HTERT-HM (cell line): ENCODE results near the gene MCM3AP.

- RRBS = 74% methylated on average over 5 of the region's 20 CpGs
Observed at GRCh38 chr21:45988830-45989413, 7.4 kb downstream of the COL6A1 start.

DNA sequence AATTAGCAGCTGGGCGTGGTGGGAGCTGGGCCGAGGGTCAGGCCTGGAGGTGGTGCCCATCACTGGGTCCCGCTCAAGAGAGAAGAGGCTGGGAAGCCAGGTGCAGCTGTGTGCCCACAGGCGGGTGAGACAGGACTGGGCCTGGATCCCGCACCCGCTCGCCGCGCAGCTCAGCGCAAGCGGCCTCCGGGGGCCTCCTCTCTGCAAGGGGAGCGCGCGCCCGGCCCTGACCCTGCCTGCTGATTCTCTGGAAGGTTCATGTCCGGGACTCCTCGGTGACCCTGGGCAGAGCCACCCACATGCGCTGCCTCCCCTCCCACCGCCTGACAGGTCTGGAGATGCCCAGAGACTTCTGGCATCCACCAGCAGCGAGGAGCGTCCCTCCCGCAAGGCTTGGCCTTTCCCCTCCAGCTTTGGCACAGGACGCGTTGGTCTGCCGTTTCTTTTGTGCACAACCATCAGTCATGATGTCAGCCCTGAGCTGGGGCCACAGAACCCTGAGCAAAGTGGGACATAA, 42.1 kb upstream of the COL6A2 start:
- RRBS = 11% methylated on average over 1 of the region's 26 CpGs

- RRBS = no CpG with 5 or more reads among the region's 22 CpGs
Observed at GRCh38 chr21:46182815-46183358, 1.4 kb downstream of the SPATC1L start.

DNA sequence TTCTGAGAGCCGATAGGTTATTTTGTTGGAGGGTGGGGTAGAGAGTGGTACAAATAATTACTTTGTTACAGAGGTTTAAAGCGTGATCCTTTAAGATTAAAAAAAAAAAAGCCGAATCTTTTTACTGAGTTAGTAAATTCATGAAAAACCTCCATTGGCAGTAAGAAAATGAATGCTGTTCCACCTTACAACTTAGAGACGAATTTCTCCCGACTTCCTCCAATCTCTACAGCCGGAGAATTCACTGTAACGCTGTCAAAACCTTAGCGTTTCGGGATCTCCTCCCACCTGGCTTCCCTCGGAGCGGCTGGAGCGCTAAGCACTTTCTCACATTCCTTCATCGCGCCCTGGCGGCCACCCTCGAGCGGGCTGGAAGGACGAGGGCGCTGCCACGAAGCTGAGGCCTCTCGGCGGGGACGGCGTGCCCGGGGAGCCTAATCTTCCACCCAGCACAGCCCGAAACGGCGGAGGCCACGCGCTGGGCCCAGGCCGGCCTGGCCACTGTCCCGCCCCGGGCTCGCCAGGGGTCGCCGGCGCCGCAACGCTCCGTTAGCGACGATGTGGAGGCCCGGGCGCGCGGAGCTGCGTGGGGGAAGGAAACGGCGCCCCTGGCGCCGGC, at the start of gene MCM3AP:
Gene MCM3AP, minus strand, starts transcription at position 97 of the 619 bp plus-strand sequence.
- RRBS = 2% methylated on average over 16 of the region's 51 CpGs

GRCh38 chr21:46324322-46324583, 297 bp downstream of the PCNT start:
- RRBS = 1% methylated on average over 31 of the region's 40 CpGs

DNA sequence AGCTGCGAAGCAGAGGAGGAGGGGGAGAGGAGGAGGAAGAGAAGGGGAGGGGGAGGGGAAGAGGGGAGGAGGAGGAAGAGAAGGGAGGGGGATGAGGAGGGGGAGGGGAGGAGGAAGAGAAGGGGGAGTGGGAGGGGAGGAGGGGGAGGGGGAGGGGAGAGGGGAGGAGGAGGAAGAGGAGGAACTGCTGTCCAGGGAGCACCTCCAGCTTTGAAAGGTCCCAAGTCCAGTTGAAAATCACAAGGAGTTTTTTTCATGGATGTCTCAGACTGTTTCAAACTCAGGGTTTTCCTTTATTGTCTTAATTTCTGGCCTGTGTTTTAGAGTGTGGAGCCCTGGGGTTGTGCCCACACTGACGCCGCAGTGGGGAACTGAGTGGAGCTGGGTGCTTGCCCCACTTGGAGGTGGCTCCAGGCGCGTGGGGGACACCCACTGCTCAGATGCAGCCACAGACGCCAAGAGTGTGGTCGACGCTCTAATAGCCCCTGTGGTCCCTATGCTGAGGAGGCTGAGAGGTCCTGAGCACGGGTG, 34.9 kb upstream of the DIP2A start:
- RRBS = no CpG with 5 or more reads among the region's 9 CpGs

DNA sequence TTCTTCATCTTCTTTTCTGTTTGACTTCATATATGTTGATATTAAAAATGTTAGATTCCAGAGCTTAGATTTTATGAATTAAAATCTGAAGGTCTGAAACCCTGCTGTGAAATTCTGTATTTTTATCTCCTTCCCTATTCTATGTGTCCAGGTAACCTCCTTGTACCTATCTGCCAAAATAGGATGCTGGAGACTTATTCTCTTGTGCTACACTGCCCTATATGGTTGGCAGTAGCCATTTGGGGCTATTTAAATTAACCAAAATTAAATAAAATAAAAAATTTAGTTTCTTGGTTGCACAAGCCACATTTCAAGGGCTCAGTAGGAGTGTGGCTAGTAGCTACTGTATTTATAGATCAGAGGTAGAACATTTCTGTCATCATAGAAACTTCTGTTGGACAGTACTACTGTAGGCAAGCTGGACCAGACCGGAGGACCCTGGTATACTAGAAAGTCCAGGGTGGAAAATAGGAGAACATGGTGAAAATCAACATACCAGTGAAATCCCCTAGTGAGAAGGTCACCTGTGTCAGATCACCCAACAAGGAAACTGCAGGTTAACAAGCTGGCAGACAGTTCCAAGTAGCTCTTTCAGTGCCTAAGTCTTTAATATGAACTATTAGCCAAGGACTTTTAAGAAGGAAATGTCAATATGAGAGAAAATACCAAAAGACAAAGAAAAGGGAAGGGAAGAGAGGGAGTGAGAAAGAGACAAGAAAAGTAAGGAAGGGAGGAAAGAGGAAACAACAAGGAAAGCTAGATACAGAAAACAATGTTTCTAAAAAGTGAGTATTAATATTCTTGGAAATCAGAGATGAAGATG, 71.2 kb downstream of the DIP2A start:
- RRBS = no CpG with 5 or more reads among the region's 1 CpG

DNA sequence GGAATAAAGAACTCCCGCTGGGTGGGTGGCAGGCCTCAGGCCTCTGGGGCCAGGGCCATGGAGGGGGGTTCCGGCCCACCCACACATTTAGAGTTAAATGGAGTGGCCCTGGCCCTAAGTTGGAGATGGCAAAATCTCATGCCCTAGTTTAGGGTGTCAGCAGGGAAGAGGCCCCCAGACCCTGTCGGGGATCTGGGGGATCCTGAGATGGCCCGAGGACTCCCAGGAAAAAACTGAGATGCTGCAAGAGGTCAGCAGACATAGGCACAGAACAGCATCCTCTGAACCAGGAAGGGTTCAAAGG, 42.9 kb downstream of the S100B start:
- RRBS = no CpG with 5 or more reads among the region's 4 CpGs

DNA sequence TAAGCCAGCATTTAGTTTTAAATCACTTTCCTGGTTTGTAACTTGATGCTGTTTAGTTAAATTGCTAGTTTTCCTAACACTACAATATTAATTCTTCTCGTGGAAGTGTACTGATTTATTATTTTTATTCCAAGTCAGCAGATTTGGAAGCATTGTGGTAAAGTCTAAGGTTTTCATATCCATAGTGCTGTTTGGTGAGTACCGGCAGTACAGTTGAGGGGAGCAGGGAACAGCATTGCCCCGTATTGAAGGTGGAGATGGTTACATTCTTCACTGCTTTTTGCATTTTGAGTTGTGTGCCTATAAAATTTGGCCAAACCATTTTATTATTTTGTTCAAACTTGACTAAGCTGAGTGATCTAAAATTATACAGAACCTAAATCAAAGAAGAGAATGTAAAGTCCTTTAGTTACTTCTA, 36.2 kb downstream of the S100B start:
- RRBS = no CpG with 5 or more reads among the region's 3 CpGs

DNA sequence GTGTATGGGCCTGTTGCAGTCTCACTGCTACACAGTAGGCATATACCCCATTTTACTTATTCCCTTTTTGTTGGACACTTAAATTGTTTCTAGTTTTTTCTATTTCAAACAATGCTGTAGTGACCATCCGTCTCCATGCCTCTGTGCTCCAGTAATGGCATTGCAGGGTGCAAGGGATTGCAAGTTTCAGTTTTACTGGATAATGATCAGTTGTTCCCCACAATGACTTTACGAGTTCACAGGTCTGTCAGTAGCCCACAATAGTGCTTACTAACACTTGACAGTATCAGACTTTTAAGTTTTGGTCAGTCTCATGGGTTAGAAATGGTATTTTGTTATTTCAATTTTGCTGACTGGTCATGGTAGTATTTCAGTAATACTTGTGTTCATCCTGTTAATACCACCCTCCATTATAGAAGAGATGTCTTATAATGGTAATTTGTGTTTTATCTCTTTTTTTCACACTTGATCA, 2.9 kb downstream of the PRMT2 start:
- RRBS = no CpG with 5 or more reads among the region's 2 CpGs

GRCh38 chr21:46667736-46668291, 32.3 kb downstream of the PRMT2 start:
- RRBS = 15% methylated on average over 9 of the region's 53 CpGs